NCI-H460 (cell line): ENCODE results near the genes SELL, FMO2 and DNM3.

DNA sequence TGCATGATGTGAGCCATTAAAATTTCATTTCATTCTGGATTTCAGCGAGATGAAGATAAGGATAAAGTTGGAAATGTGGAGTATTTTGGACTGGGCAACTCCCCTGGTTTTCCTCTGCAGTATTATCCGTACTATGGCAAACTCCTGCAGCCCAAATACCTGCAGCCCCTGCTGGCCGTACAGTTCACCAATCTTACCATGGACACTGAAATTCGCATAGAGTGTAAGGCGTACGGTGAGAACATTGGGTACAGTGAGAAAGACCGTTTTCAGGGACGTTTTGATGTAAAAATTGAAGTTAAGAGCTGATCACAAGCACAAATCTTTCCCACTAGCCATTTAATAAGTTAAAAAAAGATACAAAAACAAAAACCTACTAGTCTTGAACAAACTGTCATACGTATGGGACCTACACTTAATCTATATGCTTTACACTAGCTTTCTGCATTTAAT, 24.8 kb downstream of the ATP1B1 start:
RAMPAGE:
- cytosol, long total RNA, result no peak
- long total RNA, result no peak
- nucleus, long total RNA, result no peak

RAMPAGE:
- cytosol, long total RNA, result no peak
- long total RNA, result no peak
- nucleus, long total RNA, result no peak
Measured at GRCh38 chr1:169711202-169712007, at the start of gene SELL. Gene SELL (minus strand): TSS chr1:169711620.

DNA sequence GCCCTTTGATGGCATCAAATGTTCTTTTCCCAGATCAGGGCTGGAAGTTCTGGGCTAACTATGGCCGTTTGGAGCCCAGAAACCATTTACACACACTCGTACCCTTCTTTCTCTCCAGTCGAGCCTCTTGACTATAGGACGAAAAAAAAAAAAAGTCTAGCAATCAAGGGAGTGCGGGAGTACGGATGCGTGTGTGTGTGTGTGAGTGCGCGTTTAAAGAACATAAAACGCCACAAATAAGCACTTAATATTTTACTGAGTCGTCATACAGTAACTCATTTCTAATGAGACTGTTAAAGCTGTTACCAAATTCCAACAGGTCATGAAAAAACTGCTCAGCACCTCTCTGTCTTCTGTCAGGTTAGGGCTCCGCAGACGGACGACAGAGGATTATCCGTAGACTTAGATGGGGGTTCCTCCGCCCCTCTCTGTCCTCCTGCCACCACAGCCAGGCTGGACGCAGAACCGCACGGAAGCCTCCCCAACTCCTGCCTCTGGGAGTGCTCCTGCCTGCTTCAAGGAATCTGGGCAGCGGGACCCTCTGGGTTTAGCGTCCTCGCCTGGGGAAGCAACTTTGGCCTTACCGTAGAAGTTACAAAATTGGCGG, 2.0 kb upstream of the PRRX1 start:
RAMPAGE:
- cytosol, long total RNA, result no peak
- long total RNA, result no peak
- nucleus, long total RNA, result no peak

DNA sequence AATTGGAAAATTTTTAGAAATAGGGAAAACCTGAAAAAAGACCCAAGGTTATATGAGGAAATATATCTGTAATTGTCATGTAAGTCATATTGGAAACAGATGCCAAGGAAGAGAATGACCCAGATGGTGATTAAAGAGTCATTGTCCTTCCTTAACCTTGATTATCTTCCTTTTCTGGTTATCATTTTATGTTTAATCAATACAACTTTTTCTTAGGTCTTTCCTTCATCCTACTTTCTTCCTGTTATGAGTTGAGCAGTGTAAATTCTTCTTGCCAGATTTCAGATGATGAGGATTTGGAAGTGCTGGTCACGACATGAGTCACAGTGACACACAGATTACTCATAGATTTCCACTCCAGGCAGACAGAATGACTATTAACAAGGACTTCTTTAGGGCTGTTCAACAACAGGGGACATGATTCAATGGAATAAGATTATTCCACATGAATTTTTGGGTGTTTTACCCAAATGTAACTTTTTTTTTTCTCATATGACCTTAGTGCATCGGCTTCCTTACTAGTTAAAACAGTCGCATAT, 44.0 kb downstream of the PRRX1 start:
RAMPAGE:
- cytosol, long total RNA, result no peak
- long total RNA, result no peak
- nucleus, long total RNA, result no peak

DNA sequence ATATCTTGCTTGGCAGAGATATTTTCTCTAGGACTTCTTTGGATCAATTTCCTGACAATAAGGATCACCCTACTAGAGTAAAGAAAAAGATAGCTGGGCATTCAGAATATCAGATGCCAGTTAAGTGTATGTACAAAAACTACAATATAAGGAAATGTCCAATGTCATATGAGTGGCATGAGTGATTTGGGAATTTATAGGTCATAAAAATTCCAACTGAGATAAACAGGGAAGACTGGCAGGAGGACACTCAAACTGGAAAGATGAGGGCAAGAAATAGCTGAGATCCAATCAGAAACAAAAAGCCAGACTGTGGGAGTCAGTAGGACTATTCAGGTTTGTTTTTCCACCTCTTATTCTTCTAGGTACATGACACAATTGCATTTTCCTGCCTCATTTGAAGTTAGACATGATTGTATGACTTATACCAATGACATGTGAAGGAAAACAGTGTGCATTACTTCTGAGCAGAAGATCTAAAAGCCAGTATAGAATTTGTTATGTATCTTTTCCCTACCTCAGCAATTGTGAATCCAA, 52.4 kb upstream of the MROH9 start:
RAMPAGE:
- cytosol, long total RNA, result no peak
- long total RNA, result no peak
- nucleus, long total RNA, result no peak

DNA sequence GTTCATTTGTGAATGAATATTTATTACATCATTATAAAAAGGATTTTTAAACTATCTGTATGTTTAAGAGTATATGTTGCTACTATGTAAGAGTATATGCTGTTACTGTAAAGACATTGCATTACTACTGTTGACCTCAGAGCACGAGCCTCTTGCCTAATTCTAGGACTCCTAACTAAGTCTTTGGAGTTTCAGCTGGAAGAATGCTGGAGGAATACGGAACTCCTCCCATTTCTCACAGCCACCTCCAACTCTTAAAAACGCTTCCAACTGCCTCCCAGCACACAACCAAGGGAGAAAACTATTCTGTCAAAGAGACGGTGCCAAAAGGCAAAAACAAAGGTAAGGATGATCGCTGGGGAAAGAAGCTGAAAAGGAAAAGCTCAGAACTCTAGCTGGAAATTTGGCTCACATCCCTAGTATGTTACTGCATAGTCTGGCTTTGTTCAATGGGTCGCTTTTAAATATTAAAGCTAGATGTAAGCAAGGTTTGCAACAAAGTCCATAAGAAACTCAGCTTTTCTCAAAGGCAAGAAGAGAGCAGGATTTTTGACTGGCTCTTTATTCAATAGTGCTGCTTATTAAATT, at the start of gene FMO2:
Gene FMO2 (plus strand): TSS at position 283 of the 588 bp plus-strand sequence.
RAMPAGE:
- cytosol, long total RNA, result no peak
- long total RNA, result no peak
- nucleus, long total RNA, result no peak

RAMPAGE:
- cytosol, long total RNA, result no peak
- long total RNA, result no peak
- nucleus, long total RNA, result no peak
Measured at GRCh38 chr1:171384892-171385222, 70.9 kb downstream of the FMO4 start.

DNA sequence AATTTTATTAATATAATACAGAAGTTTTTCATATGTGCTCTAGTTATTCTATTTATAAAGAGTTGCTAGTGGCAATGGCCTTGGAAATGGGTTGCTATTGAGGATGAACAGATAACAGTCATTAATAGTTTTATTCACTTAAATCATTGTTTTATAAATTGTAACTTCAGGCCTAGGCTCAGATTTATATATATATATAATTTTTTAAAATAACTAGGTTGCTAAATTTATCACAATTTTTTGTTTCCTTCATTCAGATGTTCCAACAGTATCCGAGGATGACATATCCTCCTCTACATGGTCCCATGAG, 36.5 kb downstream of the PRRC2C start:
RAMPAGE:
- cytosol, long total RNA, result no peak
- long total RNA, result no peak
- nucleus, long total RNA, result no peak

DNA sequence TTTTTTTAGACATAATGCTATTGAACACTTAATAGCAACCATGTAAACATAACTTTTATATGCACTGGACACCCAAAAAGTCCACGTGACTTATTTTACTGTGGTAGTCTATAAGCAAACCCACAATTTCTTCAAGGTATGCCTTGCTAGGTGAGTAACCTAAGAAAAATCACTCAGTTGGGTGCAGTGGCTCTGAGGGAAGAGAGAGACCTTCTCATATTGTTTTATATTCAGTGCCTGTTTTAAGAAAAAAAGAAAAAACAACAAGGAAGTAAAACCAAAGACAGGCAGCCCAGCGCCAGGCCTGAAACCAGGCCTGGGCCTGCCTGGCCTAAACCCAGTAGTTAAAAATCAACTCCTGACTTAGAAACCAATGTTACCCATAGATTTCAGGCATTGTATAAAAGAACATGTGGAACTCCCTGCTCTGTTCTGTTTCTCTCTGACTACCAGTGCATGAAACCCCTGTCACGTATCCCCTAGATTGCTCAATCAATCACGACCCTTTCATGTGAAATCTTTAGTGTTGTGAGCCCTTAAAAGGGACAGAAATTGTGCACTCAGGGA, 21.7 kb upstream of the MYOCOS start:
RAMPAGE:
- cytosol, long total RNA, result no peak
- long total RNA, result no peak
- nucleus, long total RNA, result no peak

GRCh38 chr1:171742289-171742976, 568 bp upstream of the VAMP4 start:
RAMPAGE:
- cytosol, long total RNA, result no peak
- long total RNA, result no peak
- nucleus, long total RNA, result start-site peak on the plus strand at chr1:171742385-171742444, 11 and 20 reads in 2 replicates

GRCh38 chr1:171788584-171789228, 7.2 kb downstream of the METTL13 start:
RAMPAGE:
- cytosol, long total RNA, result no peak
- long total RNA, result no peak
- nucleus, long total RNA, result no peak

DNA sequence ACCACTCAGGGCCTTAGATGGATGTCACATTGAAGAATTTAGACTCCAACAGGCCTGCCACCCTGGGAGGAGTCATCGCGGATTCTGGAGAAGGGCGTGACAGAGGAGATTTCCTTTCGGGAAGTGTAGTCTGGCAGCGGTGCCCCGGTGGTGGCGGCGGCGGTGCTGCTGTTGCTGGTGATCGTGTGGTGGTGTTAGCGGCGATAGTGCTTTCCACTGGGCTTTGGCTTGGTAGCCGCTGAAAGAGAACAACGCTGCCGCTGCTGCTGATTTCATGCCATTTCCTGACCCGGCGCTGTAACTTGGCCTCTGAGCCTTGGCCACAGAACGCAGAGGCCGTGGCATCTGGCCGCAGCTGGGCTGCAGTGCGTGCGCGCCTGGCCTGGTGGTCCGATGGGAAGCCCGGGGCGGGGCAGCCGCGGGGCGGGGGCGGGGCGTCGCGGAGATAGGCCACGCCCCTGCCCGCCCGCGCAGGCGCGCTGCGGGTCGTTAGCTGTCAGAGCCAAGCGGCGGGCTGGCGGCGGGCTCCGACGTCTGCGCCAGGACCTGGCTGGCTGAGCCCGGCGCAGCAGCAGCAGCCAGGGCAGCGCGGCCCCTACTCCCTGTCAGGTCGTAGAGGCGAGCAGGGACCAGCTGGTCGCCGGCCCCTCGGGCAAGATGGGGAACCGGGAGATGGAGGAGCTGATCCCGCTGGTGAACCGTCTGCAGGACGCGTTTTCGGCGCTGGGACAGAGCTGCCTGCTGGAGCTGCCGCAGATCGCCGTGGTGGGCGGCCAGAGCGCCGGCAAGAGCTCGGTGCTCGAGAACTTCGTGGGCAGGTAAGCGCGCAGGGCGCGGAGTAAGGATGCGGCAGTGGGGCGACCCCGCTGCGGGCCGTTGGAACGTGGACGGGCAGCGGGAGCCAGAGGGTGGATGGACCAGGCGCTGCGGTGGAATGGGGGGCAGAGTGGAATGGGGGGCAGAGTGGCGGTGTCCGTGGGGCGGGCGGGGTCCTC, at the start of gene DNM3:
Gene DNM3 (plus strand): TSS at position 499 of the 995 bp plus-strand sequence.
RAMPAGE:
- cytosol, long total RNA, result start-site peak on the plus strand centred at position 510 of the sequence, 75 bp wide, 9 and 12 reads in 2 replicates
- long total RNA, result no peak
- nucleus, long total RNA, result no peak

GRCh38 chr1:172143227-172143910, 277.1 kb upstream of the C1orf105 start:
RAMPAGE:
- cytosol, long total RNA, result no peak
- long total RNA, result no peak
- nucleus, long total RNA, result no peak

DNA sequence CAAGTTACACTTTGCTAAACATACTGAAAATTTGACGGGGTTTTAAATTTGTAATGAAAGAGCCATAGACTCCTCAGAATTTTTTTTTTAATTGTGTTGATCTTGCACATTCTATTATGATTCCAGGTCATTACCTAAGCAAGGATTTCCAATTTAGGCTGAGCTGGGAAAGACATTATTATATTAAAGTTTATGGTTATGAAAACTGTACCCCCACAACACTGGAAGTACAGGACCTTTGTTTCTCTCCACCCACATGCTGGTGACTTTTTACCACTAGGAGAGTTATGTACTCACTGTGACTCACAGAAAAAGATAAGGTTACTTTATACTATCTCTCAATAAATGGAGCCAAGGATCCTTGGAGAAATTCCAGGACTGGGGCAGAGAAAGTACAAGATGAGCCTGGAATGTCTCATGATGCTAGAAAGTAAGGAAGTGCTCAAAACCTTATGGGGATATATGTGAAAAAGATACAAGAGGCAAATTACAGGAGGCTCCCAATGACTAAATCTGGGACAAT, 64.0 kb upstream of the C1orf105 start:
RAMPAGE:
- cytosol, long total RNA, result no peak
- long total RNA, result no peak
- nucleus, long total RNA, result no peak

DNA sequence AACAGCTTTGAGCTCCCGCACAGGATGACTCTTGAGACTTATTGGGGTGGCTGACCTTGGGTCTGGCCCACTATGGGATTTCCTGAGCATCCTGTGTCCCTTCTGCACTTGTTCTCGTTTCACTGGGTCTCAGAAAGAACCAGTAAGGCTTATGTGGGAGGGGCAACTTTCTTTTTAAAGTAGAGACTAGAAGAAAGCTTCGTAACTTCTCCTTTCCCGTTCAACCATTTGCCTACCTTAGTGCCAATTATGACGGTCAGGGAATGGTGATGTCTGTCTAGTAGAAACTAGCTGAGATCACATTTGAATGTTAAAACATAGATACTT, 59.5 kb upstream of the C1orf105 start:
RAMPAGE:
- cytosol, long total RNA, result no peak
- long total RNA, result no peak
- nucleus, long total RNA, result no peak

DNA sequence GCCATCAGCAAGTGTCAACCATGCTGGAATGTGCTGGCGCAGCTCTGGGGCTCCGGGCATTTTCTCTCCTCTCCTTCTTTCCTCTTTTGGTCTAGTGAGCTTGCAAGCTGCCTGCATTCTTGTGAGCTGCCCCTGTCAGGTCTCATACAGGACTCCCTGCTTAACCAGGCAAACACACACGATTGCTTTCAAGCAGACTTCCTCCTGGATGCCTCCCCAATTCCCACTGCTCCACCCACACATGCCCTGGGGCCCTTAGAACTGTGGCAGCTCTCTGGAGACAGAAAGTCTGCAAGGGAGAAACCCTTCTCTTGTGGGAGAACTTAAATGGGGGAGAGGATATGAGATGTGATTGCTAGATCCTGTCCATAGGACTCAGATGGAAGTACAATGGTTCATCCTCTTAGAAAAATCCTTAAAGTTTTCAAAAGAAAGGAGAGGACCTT, 35.6 kb upstream of the SUCO start:
RAMPAGE:
- cytosol, long total RNA, result no peak
- long total RNA, result no peak
- nucleus, long total RNA, result no peak

DNA sequence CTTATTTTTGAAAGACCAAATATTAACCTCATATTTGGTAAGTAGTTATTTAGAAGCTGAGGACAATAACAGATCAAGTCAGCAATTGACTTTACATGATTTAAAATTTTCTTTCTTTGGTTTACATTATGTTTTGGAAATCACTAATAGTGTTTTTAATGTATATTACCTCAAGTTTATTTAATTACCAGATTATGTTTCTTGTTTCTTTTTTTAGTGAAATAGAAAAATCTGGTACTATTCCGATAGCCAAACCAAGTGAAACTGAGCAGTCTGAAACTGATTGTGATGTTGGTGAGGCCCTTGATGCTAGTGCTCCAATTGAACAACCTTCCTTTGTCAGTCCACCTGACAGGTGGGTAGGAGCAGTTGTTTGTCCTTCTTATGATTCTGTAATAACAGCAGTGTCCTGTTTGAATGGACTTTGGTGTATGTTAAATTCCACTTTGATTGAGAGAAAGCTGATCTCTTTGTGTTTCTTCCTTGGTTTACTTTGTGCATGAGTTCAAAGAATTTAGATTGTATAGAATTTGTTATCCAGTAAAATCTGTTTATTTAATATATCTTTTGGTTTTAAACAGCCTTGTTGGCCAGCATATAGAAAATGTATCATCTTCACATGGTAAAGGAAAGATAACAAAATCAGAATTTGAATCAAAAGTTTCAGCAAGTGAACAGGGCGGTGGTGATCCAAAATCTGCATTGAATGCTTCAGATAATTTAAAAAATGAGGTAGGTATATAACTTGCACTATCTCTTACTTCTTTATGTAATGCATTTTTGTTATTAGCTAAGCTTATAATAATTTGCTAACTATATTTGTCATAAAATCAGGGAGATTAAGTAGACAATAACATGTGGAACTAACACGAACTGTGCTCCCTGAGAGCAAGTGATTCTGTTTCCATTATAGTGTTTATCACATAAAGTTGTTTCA, 24.4 kb downstream of the SUCO start:
RAMPAGE:
- cytosol, long total RNA, result no peak
- long total RNA, result no peak
- nucleus, long total RNA, result no peak

DNA sequence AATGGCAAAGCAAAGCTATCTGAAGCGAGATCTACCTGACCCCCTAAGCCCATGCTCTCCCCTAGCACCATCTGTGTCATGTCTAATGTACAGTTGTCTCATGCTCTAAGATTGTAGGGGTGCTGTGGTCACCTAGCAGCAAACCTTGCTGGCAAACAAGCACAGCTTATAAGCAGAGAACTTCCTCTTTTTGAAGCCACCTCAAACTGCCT, 66.0 kb downstream of the FASLG start:
RAMPAGE:
- cytosol, long total RNA, result no peak
- long total RNA, result no peak
- nucleus, long total RNA, result no peak

GRCh38 chr1:172949083-172949622, 101.6 kb downstream of the TNFSF18 start:
RAMPAGE:
- cytosol, long total RNA, result no peak
- long total RNA, result no peak
- nucleus, long total RNA, result no peak

GRCh38 chr1:172986587-172987207, 64.0 kb downstream of the TNFSF18 start:
RAMPAGE:
- cytosol, long total RNA, result no peak
- long total RNA, result no peak
- nucleus, long total RNA, result no peak